ENCODE results near the genes CCDC18, DNTTIP2 and GCLM.

DNA sequence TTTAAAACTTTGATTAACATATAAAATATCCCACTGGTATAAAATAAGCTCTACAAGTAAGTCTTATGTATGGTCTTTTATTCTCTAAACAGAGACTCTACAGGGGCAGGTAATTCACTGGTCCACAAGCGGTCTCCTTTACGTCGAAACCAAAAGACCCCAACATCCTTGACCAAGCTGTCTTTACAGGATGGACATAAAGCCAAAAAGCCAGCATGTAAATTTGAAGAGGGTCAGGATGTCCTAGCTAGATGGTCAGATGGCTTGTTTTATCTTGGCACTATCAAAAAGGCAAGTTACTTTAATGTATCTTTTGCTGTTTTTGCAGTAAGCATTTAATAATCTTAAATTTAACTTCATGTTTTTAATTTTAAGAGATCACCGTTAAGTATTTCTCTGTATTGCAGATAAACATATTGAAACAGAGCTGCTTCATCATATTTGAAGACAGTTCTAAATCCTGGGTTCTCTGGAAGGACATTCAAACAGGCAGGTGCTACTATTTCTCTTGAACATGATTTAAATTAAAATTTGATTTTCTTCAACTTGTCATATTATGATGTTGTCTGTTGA is 31.1 kb downstream of the MTF2 start:
- PRO-cap, result no peak

DNA sequence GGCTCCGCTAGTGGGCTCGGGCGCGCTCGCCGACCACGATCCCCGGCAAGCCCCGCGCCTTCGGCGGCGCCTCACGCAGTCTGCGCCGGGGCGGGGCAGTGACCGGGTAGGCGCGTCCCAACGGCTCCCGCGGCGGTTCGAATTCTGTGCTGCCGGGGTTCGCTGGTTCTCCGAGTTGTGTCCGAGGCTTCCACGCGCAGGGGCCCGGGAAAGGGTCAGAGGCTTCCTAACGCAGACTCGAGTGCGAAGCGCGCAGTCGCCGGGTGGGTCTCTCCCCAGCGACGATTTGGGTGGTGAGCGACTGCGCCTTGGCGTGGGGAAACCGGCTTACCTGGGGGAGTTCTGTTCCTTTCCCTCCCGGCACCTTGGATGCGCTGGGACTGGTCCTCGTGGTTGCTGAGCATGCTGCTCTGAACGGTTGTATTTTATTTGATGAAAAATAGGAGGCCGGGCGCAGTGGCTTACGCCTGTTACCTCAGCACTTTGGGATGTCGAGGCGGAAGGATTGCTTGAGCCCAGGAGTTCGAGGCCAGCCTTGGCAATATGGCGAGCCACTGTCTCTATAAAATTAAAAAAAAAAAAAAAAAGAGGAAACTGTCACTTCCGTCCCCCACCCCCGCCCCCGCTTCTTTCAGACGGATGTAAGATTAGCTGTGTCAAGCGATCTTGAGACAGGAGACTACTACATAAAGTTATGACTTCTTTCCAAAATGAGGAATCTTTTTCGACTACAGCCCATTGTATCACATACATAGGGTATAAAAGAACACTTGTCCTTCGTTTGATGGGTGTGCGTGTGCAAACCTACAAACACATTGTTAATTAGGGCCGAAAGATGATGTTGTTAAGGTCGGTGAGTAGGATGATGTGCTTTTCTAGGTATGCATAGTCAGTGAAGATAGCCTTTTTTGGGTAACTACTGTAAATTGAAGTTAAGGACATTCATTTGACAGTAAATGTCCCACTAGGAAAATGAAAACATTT is at the start of gene CCDC18:
Gene CCDC18, plus strand, starts transcription at position 135 of the 984 bp plus-strand sequence.
- PRO-cap, result bidirectional peak, plus-strand start at position 78 of the sequence, minus-strand start outside the sequence

DNA sequence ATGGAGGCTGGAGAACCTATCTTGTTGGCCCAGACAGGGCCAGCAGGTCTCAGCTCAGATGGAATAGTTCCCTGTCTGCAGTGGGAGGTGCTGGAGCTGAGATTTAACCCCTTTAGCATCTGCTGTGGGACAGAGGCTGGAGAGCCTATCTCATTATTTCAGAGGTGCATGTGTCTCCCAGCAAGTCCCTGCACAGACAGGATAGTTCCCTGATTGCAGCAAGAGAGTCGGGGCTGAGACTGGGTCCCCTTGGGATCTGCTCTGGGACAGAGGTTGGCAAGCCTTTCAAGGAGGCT is 72.7 kb downstream of the CCDC18 start:
- PRO-cap, result no peak

GRCh38 chr1:93346808-93347022 is 1.0 kb downstream of the DR1 start:
- PRO-cap, result no peak

DNA sequence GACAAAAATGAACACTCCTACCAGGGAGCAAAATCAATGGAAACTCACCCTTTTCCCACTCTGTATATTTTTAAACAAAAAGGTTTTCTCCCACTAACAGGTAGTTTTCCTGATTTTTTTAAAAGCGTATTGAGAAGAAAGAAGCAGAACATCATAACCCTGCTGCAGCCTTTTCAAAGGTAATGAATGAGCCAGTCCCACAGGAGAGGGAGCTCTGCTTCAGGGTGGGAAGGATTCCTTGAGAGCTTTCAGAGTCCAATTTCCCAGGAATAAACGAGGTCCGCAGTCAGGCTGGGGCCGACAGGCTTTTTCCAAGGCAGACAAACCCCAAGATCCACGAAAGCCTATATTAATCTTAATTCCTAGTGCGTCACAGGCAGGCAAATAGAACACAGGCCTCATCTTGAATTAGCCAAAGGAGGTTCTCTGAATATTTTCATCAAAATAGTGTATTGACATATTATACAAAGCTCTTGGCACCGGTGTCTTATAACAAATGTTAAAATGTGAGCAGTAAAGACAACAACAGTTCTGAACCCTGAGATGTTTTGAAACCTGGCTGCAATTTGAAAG is 68.7 kb downstream of the BCAR3 start:
- PRO-cap, result no peak

DNA sequence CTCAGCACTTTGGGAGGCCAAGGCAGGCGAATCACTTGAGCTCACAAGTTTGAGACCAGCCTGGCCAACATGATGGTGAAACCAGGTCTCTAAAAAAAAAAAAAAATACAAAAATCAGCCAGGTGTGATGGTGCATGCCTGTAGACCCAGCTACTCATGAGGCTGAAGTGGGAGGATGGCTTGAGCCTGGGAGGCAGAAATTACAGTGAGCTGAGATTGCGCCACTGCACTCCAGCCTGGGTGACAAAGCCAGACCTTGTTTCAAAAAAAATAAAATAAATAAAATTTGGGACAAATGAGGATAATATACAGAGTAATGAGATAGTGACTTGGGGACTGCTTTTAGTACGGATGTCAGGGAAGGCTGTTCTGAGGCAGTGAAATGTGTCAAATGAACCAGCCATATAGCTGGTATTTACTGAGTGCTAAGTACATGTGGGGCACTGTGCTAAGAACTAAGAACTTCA is 51.2 kb downstream of the BCAR3 start:
- PRO-cap, result no peak

GRCh38 chr1:93662654-93663473 is 18.8 kb downstream of the BCAR3 start:
- PRO-cap, result no peak

- PRO-cap, result no peak
Measured at GRCh38 chr1:93676409-93676974, 5.1 kb downstream of the BCAR3 start.

DNA sequence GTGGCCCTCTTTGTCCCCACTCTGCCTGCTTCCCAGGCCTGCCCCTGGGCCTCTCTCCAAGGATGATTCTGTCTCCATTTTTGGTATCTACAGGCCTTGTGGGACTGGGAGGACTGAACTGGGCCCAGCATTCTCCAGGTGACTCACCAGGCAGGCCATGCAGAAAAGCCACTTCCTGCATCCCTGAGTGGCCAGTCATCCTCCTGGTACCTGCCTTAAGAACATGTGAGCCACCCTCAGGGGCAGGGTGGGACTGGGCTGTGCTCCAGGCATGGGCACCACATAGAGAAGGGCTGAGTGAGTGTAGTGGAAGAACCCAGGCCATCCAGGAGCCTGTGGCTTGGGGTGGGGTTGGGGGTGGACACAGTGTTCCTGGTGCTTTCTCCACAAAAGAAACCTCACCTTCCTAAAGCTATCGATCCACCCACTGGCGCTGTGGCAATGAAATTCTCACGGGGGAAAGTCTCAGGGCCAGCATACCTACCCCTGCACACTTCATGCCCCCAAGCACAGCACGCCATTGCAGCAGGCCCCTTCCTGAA is 20.1 kb upstream of the BCAR3 start:
- PRO-cap, result no peak

DNA sequence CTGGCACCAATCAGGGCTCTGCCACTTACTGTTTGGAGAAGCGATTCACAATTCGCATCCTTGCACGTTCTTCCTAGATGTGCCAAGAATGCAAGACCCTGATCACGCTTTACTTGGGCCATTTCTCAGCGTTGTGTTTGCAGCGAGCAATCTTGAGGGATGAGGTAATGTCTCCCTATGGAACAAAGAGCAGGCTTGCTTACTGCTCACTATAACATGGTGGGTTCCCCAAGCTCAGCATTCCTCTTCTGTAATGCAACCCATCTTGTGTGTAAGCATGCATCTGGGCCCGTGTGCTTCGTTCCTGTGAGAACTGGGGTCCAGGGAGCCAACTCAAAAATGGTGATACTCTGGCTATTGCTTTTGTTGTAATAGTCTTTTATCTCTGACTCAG is 33.5 kb downstream of the DNTTIP2 start:
- PRO-cap, result bidirectional peak, plus-strand start outside the sequence, minus-strand start at position 341 of the sequence

DNA sequence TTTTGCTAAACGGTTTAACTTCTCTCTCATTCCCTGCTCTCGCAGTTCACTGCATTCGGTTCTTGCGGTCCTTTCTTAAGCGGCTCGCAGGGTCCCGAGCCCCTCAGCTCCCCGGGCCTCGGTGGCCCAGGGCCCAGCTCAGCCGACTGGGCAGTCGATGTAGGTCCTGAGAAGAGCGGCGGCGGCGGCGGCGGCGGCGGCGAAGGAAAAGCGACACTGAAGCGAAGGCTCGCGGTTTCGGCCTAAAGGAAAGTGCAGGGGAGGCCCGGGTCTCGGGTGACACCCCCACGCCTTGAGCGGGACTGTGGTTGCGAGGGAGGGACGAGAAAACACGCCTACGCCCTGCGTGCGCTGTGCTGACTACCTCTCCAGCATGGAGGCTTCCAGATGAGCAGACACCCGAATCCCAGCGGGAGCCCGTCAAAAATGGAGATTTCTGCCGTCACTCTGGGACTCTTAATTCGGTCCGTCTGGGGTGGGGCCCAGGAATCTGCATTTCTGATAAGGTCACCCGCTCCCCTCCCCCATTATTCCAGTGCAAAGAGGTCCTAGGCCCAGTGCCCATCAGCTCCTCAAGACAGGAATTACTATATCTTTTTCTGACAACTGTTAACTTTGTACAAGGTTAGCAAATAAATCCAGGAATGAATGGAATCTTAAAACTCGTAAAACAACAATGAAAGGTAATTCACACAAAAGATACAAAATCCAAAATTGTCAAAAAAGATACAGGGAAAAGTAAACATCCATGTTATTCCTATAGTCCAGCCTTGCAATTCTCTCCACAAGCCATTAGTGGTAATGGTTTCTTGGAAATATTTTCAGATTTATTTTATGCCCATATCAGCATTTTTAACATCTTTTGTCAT is 31.1 kb downstream of the DNTTIP2 start:
- PRO-cap, result bidirectional peak, plus-strand start at position 157 of the sequence, minus-strand start outside the sequence; unidirectional peak, minus-strand start at position 218 of the sequence; unidirectional peak, minus-strand start at position 422 of the sequence

DNA sequence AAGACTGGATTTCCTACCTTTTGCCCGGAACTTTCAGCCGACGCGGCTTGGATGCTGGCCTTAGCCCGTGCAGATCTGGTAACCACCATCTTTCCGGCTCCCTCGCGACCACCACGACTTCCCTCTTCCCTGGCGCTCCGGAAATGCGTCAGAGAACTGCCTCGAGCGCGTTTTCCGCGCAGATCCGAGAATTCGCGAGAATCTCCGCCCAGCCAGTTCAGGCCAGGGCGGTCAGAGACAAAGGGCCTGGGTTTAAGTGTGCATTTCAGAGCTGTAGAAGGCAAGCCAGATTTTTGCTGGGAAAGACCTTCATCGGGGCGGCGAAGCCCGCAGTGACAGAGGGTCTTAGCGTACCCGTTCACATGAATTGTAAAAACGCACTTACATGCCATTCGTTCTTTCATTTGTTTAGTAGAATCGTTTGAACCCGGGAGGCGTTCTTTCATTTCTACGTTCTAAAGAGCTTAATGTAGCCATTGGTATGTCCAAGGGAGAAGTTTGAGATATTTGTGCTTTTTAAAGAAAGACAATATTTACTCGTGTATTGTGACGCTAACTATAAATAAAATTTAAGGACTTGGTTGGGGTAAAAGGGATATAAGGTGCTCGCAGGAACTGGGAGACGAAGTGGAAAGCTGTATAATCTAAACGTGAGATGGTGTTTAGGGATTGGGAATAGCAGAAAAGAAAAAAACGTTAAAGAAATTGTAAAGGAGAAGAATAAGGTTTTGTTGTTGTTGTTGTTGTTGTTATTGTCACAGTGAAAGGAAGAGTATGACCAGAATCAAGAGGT is at the start of gene DNTTIP2:
Gene DNTTIP2, minus strand, starts transcription at position 147 of the 793 bp plus-strand sequence.
- PRO-cap, result bidirectional peak, plus-strand start at position 220 of the sequence, minus-strand start at position 127 of the sequence

DNA sequence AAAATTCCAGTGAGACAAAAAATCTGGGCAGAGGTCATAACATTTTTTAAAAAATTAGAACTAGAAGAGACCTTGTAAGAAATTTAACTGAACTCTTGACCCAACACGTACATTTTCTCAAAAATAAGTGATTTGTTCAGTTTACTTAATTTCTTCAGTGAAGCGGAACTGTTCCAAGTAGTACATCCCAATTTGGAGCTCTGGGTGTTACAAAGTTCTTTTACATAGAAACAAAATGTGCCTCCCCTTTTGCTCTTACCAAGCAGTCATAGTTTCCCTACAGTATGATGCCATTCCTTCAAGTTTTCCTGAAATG is 2.3 kb downstream of the GCLM start:
- PRO-cap, result no peak

DNA sequence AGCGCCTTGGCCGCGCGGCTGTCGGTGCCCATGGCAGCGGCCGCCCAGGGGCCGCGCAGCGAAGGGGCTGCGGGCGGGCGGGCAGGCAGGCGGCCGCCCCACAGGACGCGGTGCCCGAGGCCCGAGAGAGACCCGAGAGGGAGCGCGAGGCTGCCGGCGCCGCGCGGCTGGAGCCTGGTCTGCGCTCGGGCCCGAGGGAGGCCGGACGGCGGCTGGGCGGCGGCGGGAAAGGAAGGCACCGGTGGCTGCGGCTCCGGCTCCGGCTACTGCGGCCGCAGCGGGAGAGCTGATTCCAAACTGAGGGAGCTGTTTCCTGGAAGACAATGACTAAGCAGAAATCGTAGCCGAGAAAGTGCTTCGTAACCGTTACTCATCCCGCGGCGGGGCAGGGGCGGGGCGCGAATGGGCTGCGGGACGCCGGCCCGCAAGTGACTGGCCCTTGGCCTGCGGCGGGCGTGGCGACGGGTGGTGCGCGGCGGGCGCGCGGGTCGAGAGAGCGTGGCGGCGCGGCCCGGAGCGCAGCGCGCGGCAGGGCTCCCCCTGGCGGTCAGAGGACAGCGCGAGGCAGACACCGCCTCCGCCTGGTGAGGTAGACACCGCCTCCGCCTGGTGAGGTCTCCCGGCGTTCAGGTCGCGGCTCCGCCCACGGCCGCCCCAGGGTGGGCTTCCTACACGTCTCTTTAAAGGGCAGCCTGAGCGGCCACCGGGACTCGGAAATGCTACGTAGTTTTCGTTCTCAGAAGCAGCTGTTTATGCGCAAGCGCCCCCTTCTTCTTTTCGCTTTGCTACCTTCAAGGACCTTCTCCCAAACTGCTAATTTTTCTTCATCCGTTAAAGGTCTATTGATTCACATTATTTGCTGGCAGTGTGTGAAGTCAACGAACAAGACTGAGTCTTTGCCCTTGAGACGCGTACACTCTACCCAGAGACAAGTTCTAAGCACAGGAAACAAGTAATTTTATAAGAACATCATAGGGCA is at the start of gene GCLM:
Gene GCLM, minus strand, starts transcription at position 299 of the 979 bp plus-strand sequence.
- PRO-cap, result bidirectional peak, plus-strand start at position 456 of the sequence, minus-strand start at position 299 of the sequence

GRCh38 chr1:94001963-94002405 is 92.8 kb upstream of the GCLM start:
- PRO-cap, result no peak

DNA sequence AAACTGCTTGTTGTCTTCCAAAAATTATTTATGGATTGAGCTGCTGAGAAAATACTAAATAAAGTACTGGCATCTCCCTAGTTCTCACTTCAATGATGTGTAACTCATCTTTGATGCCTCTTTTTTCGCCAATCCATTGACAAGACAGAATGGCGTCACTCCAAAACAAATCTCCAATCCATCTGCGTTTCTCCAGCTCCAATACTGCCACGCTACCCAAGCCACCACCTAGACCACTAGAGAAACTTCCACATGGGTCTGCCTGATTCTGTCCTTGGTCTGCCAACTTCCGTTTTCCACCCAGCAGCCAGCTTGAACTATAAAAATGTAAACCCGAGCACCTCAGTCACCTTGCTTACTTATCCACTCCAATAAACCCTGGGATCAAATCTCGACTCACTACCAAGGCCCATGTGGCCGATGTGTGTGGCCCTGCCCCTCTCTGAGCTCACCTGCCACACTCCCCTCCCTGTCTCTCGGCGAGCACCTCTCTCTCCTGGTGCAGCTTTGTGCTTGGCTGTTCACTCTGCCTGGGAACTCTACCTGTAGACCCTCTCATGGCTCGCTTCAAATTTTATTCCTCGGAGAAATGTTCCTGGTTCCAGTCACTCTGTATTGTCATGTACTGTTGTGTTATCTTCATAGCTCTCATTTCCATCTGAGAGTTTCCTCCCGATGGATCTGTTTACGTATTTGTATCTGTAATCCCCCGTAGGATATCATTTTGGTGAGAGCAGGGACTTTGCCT is 95.7 kb downstream of the ABCA4 start:
- PRO-cap, result no peak

- PRO-cap, result no peak
Measured at GRCh38 chr1:94101163-94101902, 19.6 kb downstream of the ABCA4 start.

GRCh38 chr1:94202859-94203492 is 34.4 kb downstream of the ARHGAP29 start:
- PRO-cap, result no peak

- PRO-cap, result unidirectional peak, plus-strand start at chr1:94246962
Measured at GRCh38 chr1:94246339-94247054, 9.1 kb upstream of the ARHGAP29 start.

GRCh38 chr1:94266025-94266363 is 28.6 kb upstream of the ARHGAP29 start:
- PRO-cap, result no peak

All from anterior vena cava (tissue), 1 donor.